NT2/D1 (cell line): ENCODE measurements around the genes TBC1D3I and AATF.

- RRBS, 2 experiments: no CpG with 5 or more reads among the region's 9 CpGs
Observed at GRCh38 chr17:36264495-36264784, at the start of gene TBC1D3I. TSS of gene TBC1D3I (minus strand) at chr17:36264570.

DNA sequence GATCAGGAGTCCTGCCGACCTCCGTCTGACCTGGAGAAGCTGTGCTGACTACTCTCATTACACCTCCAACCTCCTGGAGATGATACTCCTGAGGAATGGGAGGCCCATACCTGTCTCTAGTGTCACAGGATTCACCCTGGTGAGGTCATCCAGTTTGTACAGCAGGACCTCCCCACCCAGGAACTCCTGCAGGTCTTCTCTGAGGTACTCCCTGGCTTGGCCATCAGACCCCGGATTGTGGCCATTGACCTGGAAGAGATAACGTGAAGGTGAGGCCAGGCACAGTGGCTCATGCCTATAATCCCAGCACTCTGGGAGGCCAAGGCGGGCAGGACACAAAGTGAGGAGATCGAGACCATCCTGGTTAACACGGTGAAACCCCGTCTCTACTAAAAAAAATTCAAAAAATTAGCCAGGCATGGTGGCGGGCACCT is 6.7 kb downstream of the MYO19 start:
- RRBS, 2 experiments: no CpG with 5 or more reads among the region's 9 CpGs

DNA sequence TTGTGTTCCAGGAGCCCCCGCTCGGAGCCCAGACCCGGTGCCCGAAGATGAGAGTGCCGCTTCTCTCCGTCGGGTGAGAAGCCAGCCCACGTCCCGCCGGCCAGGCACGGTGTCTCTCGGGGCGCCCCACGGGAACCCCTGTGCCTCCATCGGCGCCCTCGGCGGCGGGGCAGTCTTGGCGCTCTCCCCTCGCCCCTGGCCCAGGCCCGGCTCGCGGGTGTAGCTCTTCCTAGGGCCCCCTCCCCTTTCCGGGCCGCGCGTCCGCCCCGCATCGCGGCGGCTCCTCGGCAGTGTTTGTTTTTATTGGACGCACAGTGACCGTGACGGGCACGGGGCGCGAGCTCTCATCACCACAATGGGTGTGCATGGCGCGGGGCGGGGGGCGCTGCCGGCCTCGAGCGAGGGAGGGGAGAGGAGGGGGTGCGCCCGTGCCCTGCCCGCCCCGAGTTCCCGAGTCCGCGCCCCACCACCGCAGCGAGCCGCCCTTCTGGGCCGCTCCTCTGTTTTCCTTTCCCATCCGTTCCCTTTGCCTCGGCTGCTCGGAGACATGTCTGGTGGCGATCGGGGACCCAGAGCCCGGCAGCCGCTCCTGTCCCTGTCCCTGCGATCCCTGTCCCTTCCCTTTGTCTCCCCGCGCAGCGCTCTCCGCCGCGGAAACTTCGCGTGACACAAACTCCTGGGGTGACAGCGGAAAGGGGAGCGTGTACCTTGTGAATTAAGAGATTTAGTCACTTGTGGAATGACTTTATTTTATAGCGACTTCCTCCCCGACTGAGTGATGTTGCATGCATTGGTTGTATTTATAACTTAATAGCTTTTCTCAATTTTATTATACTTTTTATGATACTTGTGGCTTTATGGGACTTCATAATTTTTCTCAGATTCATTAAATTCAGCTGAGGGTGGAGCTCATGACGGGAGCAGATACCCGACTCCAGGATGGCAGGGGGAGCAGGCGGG is 40.5 kb downstream of the MRM1 start:
- RRBS, 2 experiments: no CpG with 5 or more reads among the region's 81 CpGs

DNA sequence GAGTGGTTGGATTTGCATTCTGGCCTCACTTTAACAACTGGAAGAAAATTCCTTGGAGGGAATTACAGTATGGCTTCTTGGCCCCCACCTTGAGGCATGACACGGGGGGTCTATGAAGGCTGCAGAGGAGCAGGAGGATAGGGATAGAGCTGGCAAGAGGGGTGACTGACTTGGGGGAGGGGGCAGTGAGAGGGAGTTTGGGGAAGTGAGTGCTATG is 89.1 kb downstream of the MRM1 start:
- RRBS, 2 experiments: no CpG with 5 or more reads among the region's 1 CpG

DNA sequence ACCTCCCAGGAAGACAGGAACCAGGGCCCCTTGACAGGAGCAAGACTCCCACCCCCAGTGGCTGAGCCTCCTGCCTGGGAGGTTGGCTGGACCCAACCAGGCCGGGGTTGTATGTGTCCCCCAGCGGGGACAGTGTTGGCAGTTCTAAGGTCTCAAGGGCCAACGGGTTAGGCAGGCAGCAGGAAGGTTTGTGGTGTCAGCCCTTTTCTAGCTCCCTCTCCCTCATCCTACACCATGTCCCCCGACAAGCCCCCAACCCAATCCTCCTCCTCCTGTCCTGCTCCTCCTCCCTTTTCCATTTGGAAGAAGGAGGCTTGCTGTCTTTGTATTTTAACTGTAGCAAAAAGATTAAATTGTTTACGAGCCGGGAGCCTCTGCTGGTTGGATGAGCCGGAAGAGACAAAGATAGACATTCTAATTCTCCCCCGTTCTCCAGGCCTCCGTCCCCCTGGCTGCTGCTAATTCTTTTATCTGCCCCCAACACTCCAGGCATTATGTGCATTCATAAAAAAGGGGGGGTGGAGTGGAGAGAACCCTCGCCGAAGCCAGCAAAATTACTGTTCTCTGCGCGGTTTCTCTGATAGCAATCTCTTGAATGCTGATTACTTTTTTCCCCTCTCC is 126.4 kb downstream of the MRM1 start:
- RRBS, 2 experiments: no CpG with 5 or more reads among the region's 13 CpGs

GRCh38 chr17:36807990-36808930 is 129.0 kb upstream of the LHX1 start:
- RRBS, 2 experiments: no CpG with 5 or more reads among the region's 89 CpGs

- RRBS, 2 experiments: no CpG with 5 or more reads among the region's 17 CpGs
Observed at GRCh38 chr17:36927977-36928585, 9.2 kb upstream of the LHX1 start.

- RRBS, 2 experiments: no CpG with 5 or more reads among the region's 58 CpGs
Observed at GRCh38 chr17:36935565-36936560, 1.4 kb upstream of the LHX1 start.

DNA sequence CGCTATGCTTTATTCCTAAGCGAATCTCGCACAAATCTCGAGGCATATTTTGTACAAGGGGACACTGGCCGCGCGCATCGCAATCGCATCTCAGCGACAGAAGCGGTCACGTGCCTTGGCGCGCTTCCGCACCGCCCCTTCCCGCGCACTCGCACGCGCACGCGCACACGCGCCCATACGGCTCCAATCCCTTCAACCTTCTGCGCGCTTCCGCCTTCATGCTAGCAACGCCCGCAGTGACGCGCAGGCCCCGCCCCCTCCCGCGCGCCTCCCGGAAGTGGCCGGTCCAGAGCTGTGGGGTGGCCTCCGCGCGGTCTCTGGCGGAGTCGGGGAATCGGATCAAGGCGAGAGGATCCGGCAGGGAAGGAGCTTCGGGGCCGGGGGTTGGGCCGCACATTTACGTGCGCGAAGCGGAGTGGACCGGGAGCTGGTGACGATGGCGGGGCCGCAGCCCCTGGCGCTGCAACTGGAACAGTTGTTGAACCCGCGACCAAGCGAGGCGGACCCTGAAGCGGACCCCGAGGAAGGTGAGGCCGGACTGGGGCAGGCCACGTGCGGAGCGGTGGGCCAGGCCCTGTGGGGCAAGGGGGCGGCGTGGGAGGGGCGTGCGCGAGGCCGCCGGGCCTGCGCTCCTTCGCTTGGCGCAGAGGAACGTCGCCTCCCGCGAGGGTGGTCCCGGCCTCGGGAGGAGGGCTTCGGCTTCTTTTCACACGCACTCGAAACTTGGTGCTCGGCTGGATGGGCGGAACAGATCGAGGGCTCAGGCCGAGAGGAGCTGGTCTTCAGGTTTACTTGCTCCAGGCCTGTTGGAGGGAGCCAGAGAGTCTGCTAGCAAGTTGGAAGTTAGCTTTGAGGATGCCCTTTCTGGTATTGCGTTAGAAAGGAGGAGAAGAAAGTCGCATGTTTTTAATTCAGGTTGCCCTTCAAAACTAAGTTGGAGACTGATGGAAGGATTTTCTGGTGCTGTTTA is at the start of gene AATF:
Gene AATF (plus strand): TSS at position 265 of the 970 bp plus-strand sequence.
- RRBS, 2 experiments: no CpG with 5 or more reads among the region's 94 CpGs

GRCh38 chr17:36949660-36949993 is 873 bp downstream of the AATF start:
- RRBS, 2 experiments: no CpG with 5 or more reads among the region's 8 CpGs

- RRBS, 2 experiments: no CpG with 5 or more reads among the region's 13 CpGs
Observed at GRCh38 chr17:37143702-37144502, 195.1 kb downstream of the AATF start.

DNA sequence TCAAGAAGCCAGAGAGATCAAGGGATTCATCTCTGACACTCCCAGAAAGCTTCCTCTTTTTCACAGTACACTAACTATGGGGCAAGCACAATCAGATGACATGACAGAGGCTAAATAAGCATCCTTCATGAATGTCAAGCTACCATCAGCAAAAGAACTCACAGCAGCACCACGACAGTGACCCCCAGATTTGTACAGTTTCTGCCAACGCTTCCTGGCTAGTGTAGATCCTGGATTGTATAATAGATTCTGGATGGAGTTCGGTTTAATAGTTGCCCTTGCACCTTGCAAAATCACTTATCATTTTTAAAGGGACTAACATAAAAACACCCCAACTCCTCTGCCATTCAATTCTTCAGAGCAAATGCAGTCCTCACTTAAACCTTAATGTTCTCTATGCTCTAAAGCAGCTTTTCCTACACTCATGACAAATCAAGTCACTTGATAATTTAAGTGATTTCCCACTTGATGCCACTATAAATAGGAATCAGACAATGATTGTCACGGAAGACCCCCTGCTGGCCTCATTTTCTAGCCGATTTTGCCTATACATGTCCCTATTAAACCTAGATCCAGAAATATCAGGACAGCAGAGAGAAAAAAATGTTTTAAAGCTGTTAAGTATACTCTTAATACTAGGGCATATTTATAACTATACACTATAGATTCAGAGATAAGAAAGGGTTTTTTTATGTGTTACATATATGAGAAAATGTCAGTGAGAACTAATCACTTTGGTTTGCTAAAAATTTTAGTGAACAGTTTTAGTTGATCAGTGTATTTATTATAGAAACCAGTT is 178.1 kb upstream of the C17orf78 start:
- RRBS, 2 experiments: no CpG with 5 or more reads among the region's 5 CpGs

DNA sequence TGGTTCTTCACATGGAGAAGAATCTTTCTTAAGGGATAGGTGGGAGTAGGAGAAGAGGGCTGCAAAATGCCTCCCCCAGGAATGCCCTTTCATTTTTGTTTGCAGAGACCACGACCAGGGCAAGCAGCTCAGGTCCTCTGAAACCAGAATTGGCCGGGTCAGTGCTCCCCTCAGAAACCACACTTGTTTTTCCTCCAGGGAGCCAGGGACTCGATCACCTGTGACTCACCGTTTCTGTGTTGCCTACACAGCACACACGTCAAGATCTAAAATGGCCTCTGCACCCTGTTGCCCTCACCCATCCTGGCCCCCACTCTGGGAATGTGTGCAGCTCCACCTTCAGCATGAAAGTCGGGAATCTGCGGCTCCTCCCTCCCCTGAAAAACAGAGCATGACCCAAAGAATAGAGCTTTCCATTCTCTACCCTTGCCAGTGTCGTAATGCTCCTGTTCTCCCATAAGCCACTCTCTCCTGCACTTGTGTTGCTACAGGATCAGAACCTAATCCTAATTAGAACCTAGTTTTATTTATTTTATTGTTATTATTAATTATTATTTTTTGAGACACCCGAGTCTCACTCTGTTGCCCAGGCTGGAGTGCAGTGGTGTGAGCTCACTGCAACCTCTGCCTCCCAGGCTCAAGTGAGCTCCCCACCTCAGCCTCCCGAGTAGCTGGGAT is 36.0 kb downstream of the HNF1B start:
- RRBS, 2 experiments: no CpG with 5 or more reads among the region's 10 CpGs

GRCh38 chr17:37714635-37715211 is 30.1 kb downstream of the HNF1B start:
- RRBS, 2 experiments: no CpG with 5 or more reads among the region's 7 CpGs

- RRBS, 2 experiments: no CpG with 5 or more reads among the region's 9 CpGs
Observed at GRCh38 chr17:37720935-37721811, 23.7 kb downstream of the HNF1B start.

DNA sequence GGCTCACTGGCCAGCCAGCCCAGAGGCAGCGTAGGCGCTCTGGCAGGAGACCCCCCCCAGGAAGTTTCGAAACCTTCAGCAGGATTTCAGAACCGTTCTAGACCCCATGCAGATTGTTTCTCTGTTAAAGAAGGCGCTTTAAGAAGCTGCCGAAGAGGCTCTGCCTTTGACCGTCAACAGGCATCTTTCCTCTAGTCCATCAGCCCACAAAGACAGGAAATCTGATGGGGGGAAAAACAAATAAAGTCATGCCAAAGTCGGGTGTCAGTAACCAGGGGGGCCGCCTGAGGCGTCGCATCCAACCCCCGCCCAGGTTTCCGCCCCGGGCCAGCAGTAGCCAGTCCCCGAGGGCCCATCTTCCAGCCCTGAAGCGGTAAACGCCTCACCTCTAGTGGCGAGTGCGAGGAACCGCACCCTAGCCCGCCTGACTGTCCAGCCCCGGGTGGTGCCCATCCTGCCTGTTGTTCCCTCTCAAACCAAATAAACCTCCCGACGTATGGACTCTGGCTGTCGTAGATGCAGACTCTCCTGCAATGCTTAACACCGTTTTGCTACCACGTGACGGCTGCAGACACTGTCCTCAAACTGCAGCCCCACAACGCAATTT is 79.6 kb upstream of the TBC1D3K start:
- RRBS, 2 experiments: no CpG with 5 or more reads among the region's 29 CpGs

DNA sequence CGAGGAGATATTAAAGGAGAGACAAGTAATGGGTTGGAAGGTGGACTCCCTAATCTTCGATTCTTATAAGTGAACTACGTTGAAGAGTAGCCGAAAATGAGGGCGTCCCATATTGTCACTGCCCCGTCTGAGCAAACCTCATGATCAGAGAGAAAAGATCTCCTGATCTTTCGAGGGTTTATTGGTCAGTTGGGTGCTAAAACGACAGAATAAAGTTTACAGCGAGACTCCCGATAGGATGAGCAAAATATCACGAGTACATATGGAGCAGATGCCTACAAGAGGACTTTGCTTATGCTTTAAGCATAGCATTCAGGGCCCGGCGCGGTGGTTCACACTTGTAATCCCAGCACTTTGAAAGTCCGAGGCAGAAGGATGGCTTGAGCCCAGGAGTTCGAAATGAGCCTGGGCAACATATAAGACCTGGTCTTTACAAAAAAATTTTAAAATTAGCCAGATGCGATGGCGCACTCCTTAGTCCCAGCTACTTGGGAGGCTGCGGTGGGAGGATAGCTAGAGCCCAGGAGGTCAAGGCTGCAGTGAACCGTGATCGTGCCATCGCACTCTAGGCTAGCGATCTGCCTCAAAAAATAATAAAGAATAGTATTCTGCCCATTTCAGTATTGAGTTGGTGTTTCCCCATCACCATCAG is 658 bp downstream of the MRPL45 start:
- RRBS, 2 experiments: no CpG with 5 or more reads among the region's 23 CpGs

DNA sequence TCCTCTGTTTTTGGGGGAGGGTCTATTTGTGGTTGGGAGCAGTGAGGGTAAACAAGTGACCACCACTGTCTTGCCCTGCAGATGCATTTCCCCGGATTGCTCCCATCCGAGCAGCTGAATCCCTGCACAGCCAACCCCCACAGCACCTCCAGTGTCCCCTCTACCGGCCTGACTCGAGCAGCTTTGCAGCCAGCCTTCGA is 14.5 kb downstream of the SOCS7 start:
- RRBS, 2 experiments: no CpG with 5 or more reads among the region's 5 CpGs

GRCh38 chr17:38414744-38415314 is 13.4 kb upstream of the ARHGAP23 start:
- RRBS, 2 experiments: no CpG with 5 or more reads among the region's 22 CpGs

GRCh38 chr17:38425671-38426217 is 2.5 kb upstream of the ARHGAP23 start:
- RRBS, 2 experiments: no CpG with 5 or more reads among the region's 10 CpGs